Zone of skin (tissue), 1 donor: ENCODE data around the genes PVALB, MPST and RAC2.

- RRBS: no CpG with 5 or more reads among the region's 4 CpGs
These were observed 24.9 kb downstream of the MYH9 start for GRCh38 chr22:36362745-36363438.

DNA sequence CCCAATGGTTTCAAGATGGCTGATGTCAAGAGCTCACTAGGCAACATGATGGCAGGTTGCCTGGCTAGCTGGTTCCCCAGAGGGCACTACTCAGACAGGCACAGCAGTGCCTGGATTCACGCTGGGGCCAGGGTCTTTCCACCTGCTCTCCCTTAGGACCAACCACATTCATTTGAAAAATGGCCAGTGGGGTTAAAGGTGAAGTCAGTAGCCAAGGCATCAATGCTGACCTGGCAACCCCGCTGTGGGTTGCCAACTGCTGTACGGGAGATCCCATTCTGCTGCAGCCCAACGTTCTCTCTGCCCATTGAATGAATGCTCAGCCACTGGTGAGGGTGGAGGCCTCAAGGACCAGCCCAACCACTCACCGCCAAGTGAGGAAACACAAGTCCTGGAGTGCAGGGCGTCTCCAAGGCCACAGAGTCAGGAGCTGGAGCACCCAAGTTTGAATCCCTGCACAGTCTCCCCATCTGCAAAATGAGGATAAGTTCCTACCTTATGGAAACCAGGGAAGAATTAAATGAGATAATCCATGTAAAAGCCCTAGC is 12.5 kb downstream of the MYH9 start:
- RRBS: no CpG with 5 or more reads among the region's 6 CpGs

- RRBS: no CpG with 5 or more reads among the region's 7 CpGs
These were observed 13.4 kb downstream of the TXN2 start for GRCh38 chr22:36468011-36468442.

DNA sequence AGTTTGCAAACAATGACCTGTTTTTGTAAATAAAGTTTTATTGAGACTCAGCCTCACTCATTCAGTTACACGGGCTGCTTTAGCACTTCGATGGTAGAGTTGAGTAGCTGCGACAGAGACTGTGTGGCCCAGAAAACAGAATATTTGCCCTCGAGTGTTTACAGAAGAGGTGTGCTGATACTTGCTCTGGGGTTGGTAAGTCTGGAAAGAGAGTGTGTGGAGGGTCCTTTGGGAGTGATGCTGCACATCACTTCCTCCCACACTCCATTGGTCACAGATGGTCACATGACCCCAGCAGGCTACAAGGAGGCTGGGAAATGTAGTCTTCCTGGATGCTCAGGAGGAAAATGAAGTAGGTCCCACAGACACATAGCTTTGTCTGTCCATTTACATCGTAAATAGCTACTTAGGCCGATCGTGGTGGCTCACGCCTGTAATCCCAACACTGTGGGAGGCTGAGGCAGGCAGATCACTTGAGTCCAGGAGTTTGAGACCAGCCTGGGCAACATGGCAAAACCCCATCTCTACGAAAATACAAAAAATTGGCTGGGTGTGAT is 34.5 kb downstream of the IFT27 start:
- RRBS: no CpG with 5 or more reads among the region's 9 CpGs

DNA sequence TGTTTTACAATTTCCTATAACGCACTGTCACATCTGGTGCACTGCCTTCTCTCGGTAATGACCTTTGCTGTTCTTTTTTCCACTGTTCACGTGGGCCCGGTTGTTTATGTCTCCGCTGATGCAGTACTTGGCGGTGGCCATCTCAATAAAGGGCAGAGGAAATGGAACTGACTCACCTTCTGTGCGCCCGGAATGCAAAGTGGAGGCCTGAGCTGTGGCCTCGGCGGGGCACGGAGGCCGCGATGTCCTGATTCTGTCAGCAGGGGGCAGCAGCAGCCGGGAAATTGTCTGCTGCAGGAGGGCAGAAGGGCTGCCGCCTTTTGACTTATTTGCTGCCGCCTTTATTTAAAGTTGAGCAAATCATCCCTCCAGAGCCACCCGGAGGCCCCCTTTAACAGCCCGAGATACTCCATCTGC is 6.0 kb upstream of the IFT27 start:
- RRBS: 2% methylated on average over 8 of the region's 18 CpGs

DNA sequence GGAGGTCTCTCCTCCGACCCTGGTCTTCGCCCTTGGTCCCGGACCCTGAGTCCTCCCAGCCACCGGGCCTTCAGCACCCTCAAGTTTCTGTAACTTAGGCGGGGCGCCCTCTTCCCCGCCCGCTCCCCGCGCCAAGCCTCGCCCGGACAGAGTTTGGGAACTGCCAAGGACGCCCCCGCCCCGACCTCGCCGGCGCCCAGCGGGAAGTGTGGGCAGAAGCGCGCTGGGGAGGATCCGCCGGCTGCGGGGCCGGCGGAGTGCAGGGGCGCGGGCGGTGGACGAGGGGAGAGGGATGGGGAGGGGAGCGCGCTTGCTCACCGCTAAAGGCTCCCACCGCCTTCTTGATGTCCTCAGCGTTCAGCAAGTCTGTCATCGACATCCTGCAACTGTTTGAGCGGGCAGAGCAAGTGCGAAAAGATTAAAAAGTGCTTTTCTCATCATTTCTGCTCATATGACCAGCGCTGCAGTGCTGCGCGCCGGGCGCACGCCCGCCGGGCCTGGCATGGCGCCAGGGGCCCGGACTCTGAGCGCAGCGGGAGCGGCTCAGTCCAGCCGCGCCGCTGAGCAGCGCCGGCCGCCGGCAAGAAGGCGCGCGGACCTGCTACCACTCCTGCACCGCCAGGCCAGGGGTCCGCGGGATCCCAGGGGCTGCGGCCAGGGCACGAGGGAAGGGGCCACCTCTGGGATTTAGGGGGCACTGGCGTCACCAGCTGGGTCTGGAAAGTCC is at the start of gene PVALB:
Gene PVALB (minus strand): TSS at position 409 of the 727 bp plus-strand sequence.
- RRBS: 2% methylated on average over 27 of the region's 67 CpGs

GRCh38 chr22:36871800-36872188 is 11.0 kb downstream of the NCF4 start:
- RRBS: no CpG with 5 or more reads among the region's 7 CpGs

DNA sequence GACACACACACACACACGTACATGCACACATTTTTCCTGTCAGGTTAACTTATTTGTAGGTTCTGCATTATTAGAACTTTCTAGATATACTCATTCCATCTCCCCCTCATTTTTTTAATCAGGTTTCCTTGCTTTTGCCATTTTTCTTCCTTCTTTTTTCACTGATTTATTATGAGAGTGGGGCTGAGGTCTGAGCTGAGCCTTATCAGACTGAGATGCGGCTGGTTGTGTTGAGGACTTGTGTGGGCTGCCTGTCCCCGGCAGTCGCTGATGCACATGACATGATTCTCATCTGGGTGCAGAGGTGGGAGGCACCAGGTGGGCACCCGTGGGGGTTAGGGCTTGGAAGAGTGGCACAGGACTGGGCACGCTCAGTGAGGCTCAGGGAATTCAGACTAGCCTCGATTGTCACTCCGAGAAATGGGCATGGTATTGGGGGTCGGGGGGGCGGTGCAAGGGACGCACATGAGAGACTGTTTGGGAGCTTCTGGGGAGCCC is 25.3 kb downstream of the CSF2RB start:
- RRBS: no CpG with 5 or more reads among the region's 11 CpGs

DNA sequence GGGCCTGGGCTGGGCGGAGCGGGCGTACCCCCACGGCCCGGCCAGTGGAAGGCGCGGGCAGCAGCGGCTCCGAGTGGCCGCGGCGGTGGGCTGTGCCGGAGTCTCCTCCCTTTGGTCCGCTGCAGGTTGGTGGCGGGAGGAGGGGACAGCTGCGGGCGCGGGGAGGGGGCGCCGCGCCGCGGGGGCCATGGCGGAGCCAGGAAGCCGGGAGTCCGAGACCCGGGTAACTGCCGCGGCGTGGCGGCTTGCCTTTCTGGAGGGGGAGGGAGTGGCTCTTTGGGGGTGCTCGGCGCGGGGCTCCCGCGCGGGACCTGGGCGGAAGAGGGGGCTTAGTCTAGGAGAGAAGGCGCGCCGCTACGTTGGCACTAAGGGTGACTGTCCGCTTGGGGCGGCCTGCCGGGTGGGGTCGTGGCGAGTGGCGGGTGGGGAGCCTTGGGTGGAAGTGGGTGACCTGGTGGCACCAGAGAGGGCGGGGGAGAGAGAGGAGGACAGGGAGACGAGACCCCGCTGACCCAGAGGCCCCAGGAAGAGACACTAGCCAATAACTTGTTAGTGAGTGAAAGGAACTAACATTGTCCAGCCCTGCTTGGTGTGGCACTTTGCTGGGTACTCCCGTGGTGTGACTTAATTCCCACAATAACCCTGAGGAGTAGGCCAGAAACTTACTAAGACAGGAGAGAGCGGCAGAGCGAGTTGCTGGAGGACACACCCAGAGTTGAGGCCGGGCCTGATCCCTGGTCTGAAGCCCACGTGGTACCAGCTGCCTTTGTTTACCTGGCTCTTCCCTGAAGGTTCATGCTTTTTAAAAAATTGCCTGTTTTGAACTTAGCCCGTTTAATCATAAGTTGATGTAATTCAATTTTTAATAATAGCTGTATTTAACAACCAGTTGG is at the start of gene MPST:
Gene MPST (plus strand): TSS at position 93 of the 893 bp plus-strand sequence.
- RRBS: under 1% methylated on average over 20 of the region's 57 CpGs

DNA sequence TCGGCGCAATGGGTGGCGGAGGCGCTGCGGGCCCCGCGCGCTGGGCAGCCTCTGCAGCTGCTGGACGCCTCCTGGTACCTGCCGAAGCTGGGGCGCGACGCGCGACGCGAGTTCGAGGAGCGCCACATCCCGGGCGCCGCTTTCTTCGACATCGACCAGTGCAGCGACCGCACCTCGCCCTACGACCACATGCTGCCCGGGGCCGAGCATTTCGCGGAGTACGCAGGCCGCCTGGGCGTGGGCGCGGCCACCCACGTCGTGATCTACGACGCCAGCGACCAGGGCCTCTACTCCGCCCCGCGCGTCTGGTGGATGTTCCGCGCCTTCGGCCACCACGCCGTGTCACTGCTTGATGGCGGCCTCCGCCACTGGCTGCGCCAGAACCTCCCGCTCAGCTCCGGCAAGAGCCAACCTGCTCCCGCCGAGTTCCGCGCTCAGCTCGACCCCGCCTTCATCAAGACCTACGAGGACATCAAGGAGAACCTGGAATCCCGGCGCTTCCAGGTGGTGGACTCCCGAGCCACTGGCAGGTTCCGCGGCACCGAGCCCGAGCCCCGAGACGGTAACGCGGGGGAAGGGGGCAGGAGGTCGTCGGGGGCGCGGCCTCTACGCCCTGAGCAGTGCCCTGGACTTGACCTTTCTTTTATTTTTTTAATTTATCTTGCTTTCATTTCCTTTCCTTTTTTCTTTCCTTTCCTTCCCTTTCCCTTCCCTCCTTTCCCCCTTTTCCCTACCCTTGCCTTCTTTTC is 4.9 kb downstream of the MPST start:
- RRBS: 80% methylated on average over 17 of the region's 79 CpGs

DNA sequence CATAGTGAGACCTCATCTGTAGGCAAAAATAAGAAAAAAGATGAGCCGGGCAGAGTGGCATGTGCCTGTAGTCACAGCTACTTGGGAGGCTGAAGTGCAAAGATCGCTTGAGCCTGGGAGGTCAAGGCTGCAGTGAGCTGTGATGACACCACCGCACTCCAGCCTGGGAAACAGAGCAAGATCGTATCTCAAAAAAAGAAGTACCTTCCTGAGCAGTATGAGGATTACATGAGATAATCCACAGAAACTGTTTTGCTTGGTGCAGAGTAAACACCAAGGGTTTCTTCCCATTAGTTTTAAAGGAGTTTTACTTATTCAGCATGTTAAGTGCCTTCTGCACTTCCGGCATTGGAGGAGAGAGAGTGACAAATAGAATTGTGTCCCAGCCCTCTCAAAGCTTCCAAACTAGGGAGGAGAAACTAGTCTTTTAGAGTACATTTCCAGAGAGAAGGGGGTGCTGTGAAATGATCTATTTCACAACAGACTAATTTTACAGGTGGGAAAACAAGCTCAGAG is 12.4 kb downstream of the MPST start:
- RRBS: no CpG with 5 or more reads among the region's 5 CpGs

DNA sequence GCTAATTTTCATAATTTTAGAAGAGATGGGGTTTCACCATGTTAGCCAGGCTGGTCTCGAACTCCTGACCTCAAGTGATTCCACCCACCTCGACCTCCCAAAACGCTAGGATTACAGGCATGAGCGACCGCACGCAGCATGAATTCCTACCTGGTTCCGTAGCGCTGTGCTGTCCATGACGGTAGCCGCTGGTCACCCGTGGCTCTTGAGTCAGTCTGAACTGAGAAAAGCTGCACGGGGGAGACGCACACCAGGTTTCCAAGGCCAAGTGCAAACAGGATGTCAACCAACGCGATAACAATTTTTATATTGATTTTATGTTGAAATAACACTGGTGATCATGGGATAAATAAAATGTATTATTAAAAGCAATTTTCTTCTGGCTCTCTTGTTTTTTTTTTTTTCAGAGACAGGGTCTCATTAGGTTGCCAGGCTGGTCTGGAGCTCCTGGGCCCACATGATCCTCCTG is 826 bp upstream of the TMPRSS6 start:
- RRBS: no CpG with 5 or more reads among the region's 15 CpGs

DNA sequence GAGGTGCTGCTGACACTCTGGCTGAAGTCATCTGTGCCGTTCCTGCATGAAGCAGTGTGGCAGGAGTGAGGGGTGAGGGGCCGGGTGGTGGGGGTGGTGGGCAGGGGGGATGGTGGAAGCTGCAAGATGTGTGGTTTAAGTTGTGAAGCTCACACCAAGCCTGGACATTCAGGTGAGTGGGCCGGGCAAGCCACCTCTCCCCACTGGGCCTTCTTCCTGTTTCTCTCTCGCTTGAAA is 14.6 kb upstream of the IL2RB start:
- RRBS: 20% methylated on average over 2 of the region's 4 CpGs

DNA sequence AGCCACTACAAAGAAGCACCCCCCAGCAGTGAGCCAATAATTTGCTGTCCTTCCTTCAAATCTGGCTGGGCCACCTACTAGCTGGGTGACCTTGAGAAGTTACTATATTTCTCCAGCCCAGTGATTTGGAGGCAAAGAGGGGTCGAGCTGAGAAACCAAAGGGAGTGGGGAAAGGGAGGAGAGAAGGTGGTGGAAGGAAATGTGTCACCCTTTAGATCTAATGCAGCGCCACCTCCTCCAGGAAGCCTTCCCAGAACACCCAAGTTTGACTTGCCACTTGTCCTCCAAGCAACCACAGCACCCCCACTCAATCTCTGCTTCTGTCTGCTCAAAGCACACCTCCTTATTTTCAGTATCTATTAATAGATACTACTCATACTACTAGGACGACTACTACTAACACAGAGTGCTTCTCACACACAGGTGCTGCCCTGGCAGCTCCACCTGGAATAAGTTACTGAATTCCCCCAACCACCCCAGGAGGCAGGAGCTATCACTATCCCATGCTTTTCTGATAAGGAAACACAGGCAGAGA is 13.5 kb downstream of the RAC2 start:
- RRBS: no CpG with 5 or more reads among the region's 3 CpGs

GRCh38 chr22:37244087-37244957 is at the start of gene RAC2:
Gene RAC2, minus strand, starts transcription at chr22:37244269.
- RRBS: no CpG with 5 or more reads among the region's 24 CpGs

GRCh38 chr22:37324368-37325327 is 42.3 kb downstream of the CYTH4 start:
- RRBS: 3% methylated on average over 25 of the region's 71 CpGs

DNA sequence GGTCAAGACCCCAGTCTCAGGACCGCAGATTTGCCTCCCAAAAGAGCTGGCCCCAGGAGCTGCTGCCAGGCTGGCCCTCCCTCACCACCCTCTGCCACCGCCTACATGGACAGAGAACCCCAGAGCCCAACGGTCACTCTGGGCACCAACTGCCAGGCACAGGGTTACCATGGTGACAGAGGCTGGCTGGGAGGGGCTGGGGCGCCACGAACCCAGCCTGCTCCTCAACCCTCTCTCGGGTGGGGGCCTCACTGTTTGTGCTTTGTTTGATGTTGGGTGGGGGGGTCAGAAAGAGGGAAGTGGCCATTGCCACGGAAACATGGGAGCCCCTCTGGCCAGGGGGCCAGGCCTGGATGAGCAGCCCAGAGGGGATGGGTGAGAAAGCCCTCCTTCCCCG is 55.8 kb downstream of the ELFN2 start:
- RRBS: no CpG with 5 or more reads among the region's 8 CpGs

DNA sequence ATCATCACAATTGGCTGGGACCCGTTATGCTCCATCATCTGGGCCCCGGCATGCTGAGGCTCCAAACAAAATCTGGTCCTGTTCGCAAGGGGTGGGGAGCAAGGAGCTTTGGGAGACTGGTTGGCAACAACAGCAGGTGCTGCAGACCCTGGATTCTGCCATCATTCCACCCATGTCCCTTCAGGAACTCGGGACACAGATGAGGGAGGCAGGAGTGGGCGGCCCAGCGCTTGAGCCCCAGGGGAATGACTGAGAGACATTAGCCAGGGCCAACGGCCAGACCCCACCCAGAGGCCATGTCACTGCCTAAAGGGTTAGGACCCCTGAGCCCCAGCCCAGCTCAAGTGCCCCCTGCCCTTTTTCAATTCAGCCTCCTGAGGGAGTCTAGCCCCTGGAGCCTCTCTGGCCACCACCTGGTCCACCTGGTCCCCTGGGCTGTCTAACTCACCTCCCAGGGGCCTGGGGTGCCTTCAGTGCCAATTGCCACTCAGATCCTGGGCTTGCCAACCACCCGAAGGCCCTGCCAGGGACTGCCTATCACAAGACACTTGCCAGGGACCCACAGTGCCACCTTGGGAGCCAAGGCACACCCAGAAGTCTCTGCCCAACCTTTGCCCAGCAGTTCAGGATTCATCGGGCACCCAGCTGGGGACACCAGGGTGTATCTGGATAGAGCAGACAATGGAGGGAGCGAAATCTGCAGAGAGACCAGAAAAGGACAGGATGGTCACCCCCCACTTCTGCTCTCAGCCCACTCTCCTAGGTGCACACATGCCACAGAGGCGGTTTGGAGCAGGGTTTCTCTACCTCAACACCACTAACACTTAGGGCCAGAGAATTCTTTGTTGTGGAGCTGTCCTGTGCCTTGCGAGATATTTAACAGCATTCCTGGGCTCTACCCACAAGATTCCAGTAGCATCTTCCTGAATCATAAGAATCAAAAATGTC is 16.6 kb downstream of the MFNG start:
- RRBS: no CpG with 5 or more reads among the region's 12 CpGs

DNA sequence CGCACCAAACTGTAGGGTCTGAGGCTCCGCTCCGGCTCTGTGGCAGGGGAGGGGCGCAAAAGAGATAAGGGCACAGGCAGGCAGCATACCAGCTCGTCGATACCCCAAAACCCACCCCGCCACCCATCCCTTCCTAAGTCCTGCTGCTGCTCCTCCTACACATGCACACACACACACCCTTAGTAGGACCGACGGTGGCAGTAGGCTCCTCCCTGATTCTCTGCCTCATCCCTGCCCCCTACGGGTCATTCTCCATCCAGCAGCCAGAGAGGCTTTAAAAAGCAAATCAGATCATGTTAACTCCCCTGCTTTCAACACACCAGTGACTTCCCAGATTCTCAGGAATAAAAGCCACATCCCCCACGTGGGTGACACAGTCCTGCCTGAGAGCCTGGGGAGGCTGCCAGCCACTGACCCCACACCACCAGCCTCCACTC is 6.6 kb upstream of the MFNG start:
- RRBS: 84% methylated on average over 3 of the region's 11 CpGs

GRCh38 chr22:37507976-37508733 is 11.1 kb downstream of the CARD10 start:
- RRBS: no CpG with 5 or more reads among the region's 29 CpGs